Hair follicular keratinocyte (primary cell): ENCODE measurements around a stretch of chr17.

DNA sequence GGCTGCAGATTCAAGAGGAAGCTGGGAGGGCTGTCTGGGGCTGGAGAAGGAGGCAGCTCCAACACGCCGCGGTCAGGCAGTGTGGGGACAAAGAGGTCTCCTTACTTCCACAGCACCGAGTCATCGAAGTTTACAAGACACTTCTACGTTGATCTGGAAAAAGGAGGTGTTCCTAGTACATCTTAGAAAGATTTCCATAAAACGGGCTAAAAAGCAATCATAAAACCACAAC, 17.9 kb upstream of the DOC2B start:
- RAMPAGE, long total RNA: no peak

GRCh38 chr17:305076-306072, 47.2 kb downstream of the RPH3AL start:
- RAMPAGE, long total RNA: no peak

DNA sequence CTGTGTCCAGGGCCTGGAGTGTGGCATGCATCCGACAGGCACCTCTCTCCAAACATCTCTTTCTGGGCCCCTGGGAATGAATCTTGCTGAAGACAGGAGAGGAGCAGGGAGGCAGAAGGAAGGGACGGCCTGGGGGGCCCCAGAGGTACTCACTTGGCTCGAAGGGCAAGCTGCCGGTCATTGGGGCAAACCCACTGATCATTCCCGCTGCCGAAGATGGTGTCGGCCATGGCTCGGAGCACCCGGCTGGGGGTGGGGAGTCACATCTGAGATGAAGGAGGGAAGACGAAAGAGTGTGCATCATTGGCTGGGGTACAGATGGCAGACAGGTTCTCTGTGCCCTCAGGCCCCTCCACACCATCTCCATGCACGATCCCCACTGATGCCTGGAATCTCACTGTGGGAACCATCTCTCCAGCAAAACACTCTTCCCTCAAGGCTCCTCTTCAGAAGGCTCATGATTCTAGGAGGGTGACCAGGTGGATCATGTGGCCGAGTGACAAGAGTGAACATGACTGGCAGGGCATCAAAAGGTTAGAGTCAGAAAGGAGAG, 25.2 kb downstream of the RPH3AL start:
- RAMPAGE, long total RNA: no peak

GRCh38 chr17:441872-443265, 32.2 kb downstream of the C17orf97 start:
- RAMPAGE, long total RNA: no peak

DNA sequence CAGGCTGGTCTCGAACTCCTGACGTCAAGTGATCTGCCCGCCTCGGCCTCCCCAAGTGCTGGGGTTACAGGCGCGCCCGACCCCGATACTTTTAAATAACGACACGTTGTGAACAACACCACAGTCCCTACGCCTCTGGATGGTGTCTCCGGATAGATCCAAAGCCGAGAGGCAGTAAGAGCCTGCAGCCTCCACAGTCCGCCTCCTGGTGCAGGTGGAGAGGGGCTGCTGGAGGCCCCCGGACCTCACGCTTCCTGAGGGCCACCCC, 737 bp upstream of the TLCD3A start:
- RAMPAGE, long total RNA: no peak

- RAMPAGE, long total RNA: no peak
Measured at GRCh38 chr17:851202-851724, 69.1 kb downstream of the MRM3 start.

DNA sequence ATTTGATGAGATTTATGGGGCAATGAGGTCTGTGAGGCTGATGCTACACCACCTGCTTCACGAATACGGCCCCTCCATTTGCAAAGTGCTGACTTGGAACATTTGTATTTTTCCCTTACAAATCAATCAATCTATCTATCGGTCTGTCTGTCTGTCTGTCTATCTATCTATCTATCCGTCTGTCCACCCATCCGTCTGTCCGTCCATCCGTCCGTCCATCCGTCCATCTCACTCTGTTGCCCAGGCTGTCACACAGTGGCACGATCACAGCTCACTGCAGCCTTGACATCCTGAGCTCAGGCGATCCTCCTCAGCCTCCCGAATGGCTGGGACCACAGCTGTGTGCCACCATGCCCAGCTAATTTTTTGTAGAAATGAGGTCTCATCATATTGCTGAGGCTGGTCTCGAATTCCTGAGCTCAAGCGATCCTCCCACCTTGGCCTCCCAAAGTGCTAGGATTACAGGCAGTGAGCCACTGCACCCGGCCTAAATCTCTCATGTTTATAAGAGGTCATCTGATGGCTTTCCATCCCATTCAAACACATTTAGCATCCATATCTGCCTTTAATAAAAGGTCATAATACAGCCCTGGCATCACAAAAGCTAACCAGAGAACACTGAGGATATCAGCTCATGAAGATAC, 88.6 kb downstream of the NXN start:
- RAMPAGE, long total RNA: no peak

DNA sequence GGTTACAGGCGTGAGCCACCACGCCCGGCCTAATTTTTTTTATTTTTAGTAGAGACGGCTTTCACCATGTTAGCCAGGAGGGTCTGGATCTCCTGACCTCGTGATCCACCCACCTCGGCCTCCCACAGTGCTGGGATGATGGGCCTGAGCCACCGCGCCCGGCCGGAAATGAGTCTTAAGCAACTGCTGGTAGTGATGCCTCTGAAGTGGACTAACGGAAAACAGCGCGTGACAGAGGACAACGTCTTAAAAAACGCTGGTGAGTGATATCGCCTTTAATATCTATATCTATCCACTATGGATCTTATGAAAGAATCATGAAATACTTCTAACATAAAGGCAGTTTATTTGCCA, 69.9 kb downstream of the NXN start:
- RAMPAGE, long total RNA: no peak

GRCh38 chr17:915487-916623, 63.7 kb downstream of the NXN start:
- RAMPAGE, long total RNA: no peak

DNA sequence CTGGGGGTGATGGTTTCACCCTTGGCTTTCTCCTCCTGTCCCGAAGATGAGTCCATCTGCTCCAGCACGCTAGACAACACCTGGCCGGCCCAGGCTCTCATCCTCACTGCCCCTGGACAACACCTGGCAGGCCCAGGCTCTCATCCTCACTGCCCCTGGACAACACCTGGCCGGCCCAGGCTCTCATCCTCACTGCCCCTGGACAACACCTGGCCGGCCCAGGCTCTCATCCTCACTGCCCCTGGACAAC, 58.1 kb downstream of the NXN start:
- RAMPAGE, long total RNA: no peak

- RAMPAGE, long total RNA: no peak
Measured at GRCh38 chr17:933260-934163, 46.1 kb downstream of the NXN start.

DNA sequence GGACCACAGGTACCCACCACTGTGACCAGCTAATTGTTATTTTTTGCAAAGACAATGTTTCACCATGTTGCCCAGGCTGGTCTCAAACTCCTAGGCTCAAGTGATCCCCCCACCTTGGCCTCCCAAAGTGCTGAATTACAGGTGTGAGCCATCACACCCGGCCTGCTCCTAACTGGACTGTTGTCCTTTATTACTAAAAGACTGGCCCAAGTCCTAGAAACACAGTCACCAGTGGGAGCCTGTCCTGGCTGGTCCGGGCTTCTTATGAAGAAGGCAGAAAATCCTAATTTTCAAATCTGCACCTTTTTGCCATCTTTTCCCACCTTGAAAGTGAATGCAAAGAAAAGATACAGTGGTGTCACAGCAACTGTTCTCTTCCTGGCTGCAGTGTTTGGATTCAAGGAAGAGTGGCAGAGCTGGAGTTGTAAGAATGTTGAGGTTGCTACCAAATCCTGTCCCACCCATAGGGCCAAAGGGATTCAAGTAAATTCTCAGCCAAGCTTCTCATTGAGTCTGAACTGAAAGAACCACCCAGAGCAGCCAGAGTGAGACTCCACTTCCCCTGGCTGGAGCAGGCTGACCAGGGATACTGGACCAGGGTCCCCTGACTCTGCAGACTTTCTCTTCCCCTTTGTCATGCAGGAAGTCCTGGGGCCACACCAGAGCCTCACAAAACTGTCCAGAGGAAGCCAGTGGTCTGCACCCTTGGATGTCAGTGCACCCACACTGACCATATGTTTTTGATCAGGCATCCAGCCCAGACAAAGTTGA, 4.4 kb downstream of the NXN start:
- RAMPAGE, long total RNA: no peak

DNA sequence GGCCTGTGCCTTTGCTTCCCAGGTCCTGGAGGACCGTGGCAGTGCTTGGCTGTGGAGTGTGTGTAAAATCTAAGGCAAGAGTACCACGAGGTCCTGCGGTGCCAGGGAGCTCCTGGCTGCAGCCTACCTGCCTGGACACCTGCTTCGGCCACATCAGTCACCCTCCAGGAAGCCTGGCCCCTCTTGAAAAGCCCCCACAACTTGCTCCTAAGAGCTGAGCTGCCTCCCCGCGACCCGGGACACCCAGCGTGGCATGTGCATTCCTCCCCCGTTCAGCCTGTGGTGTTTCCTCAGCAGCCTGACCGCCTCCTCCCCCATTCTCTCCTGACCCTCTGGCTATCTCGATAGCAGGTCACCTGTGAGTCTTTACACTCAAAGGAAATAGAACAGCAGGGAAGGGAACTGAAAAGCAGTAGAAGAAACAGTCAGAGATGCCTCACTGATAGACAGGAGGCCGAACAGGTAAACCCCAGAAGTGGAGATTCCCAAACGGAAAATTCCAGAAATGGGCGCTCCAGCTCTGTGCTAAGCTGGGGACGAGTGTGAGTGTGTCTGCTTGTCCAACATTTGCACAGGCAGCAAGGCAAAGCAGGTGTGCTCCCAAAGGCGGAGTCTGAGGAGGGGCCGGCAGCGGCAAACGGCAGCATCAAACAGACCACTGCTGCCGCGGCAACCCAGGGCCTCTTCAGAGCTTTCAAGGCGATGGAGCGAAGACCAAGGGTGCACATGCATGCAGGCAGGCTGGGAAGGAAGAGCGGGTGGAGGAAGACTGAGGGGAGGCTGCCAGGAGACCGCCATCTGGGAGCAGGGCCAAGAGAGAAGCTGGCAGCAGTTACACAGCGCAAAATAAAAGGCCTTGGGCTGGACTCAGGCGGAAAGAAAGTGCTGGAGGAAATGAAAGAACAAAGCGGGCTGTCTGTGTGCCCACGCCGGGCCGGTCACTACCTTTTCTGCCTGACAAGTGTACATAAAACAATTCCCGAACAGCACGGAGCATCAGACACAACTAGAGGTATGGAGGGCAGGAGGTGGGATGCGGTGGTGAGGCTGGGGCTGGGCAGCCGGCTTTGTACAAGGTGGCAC, 8.3 kb downstream of the TIMM22 start:
- RAMPAGE, long total RNA: no peak

GRCh38 chr17:1011849-1012245, 14.9 kb downstream of the TIMM22 start:
- RAMPAGE, long total RNA: no peak

DNA sequence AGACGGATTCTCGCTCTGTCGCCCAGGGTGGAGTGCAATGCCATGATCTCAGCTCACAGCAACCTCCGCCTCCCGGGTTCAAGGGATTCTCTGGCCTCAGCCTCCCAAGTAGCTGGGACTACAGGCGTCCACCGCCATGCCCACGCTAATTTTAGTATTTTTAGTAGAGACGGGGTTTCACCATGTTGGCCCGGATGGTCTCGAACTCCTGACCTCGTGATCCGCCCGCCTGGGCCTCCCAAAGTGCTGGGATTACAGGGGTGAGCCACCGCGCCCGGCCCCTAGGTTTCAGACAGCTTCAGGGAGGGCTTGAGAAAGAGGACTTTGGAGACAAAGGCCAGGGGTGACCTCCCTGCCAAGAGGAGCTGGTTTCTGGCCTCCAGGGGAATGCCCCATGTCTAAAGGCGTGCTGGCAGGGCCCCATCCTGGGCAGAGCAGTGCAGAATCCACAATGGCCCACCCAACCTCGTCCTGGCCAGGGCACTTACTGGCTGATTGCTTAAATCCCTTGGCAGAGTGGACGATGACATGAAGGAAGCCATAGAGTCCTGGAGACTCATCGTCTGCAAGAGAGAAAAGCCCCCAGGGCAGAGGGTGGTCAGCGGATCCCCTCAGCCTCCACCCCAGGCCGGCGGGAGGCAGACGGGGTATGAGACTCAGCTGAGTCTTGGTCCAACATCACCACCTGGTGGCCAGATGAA, 58.8 kb downstream of the TIMM22 start:
- RAMPAGE, long total RNA: no peak

DNA sequence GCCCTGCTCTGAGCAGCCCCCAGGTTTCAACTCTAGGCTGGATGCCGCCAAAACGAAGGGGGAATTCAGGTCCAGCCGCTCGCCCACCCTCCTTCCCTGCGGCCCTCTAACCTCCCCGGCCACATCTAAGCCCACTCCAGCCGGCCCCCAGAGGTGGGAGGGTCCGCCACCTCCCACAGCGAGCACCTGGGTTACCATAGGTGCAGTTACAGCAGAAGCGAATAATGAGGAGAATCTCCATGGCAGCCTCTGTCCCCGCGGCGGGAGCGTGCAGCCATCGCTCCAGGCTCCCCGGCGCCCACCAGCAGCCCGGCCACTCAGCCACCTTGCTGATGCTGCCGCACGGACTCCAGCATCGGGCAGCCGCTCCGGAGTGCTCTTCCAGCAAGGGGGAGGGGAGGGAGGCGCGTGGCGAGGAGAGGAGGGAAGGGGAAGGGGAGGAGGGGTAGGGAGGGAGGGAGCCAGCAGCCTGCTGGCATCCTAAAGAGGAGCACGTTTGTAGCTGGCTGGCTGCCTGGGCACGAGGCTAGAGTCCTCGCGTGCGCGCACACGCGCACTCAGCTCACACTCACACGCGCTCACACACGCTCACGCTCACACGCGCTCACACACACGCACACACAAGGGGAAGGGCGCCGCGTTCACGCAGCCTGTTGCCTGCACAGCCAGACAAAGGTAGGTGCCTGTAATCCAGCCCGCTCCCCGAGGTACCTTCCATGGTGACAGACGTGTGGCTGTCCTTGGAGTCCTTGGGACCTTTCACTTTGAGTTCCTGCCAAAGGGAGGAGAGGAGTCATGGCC, 81.9 kb downstream of the TIMM22 start:
- RAMPAGE, long total RNA: no peak

GRCh38 chr17:1108598-1108714, 71.3 kb downstream of the ABR start:
- RAMPAGE, long total RNA: no peak

DNA sequence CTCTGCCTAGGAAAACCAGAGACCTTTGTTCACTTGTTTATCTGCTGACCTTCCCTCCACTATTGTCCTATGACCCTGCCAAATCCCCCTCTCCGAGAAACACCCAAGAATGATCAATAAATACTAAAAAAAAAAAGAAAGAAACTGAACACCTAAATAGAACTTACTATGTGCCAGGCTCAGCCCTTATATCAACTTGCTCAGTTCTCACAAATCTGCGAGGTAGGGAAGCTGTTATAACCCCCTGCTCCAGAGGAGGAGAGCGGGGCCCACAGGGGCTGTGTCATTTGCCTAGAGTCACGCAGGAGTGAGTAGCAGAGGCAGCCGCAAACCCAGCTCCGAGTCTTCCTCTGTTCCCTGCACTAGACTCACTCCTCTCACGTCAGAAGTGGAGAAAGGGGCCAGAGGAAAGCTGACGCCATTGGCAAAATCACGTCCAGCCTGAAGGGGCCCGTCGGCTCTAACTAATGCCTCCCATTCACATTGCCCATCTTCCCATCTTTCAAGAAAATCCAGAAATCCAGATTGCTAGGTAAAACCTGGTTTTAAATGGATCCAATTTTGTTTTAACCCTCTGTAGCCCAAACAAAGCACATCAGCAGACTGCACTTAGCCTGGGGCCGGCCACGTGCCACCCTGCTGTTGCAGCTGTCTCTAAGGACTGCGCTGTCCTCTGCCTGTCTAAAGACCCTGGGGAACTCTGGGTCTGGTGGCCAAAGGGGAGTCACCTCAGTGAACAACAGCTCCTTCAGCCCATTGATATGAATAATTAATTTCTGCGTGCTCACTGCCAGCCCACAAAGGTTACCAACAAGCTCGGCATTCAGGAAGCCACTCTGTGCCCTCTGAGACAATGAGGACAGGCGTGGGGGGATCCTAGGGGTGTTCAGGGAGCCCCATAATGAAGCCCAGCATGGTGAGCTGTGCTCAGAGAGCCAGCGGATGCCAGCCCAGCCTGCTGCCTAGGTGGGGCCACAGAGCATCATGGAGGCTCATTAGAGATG, 36.6 kb upstream of the ABR start:
- RAMPAGE, long total RNA: no peak

- RAMPAGE, long total RNA: no peak
Measured at GRCh38 chr17:1380666-1381317, 19.2 kb downstream of the YWHAE start.

DNA sequence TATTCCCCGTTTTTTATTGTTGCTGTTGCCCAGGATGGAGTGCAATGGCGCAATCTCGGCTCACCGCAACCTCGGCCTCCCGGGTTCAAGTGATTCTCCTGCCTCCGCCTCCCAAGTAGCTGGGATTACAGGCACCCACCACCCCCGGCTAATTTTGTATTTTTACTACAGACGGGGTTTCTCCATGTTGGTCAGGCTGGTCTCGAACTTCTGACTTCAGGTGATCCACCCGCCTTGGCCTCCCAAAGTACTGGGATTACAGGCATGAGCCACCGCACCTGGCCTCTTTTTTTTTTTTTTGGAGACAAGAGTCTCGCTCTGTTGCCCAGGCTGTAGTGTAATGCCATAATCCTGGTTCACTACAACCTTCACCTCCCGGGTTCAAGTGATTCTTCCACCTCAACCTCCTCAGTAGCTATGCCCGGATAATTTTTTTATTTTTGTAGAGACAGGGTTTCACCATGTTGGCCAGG, 3.3 kb downstream of the YWHAE start:
- RAMPAGE, long total RNA: no peak